Uterus (tissue), 7 donors: ENCODE data around the gene APOH.

GRCh38 chr17:64922908-64923508 lies 3.7 kb upstream of the LRRC37A3 start:
- PRO-cap, 4 experiments = no peak in any of the 4 experiments
- RAMPAGE, long total RNA, 2 experiments = no peak in any of the 2 experiments
- RRBS = no CpG with 5 or more reads among the region's 7 CpGs

DNA sequence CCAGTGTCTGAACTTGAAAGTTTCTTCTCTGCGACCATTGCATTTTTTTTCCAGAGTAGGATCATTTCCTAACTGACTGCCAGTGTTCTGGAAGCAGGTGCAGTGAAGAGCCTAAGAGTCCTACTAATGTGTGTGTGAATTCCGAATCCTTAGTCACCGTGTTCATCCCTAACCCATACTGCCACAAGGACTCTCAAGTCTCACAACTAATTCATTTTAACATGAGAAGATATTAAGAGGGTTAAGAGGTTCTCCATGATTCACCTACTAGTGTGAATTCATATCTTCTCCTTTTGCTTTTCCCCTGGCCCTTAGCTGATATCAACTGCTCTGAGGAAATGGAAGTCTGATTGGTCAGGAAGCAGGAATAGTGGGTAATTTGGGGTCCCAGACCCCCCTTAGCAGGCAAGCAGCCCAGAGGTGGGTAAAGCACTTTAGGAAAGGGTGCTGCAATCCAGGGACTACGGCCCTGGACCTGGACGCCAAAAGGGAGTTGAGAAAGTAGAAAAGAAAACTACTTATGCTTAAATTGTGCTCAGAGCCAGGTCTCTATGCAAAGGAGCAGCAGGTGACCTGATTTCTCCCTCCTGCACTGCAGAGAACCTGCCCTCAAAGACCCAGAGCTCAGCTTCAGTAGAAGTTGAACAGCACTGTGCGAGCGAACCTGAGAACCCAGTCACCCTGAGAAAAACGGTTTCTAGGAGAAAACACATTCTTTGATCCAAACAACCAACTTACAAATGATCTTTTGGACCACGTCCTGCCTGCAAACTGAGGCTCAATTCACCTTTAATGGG lies 65.3 kb upstream of the LRRC37A3 start:
- PRO-cap, 4 experiments = no peak in any of the 4 experiments
- RAMPAGE, long total RNA, 2 experiments = no peak in any of the 2 experiments
- RRBS = no CpG with 5 or more reads among the region's 9 CpGs

- PRO-cap, 4 experiments = no peak in any of the 4 experiments
- RAMPAGE, long total RNA, 2 experiments = no peak in any of the 2 experiments
- RRBS = no CpG with 5 or more reads among the region's 6 CpGs
Measured at GRCh38 chr17:65010151-65010938, 46.2 kb downstream of the GNA13 start.

GRCh38 chr17:65013363-65014155 lies 43.0 kb downstream of the GNA13 start:
- PRO-cap, 4 experiments = no peak in any of the 4 experiments
- RAMPAGE, long total RNA, 2 experiments = no peak in any of the 2 experiments
- RRBS = no CpG with 5 or more reads among the region's 7 CpGs

- PRO-cap, 4 experiments = no peak in any of the 4 experiments
- RAMPAGE, long total RNA, 2 experiments = no peak in any of the 2 experiments
- RRBS = no CpG with 5 or more reads among the region's 8 CpGs
Measured at GRCh38 chr17:65035666-65035981, 20.9 kb downstream of the GNA13 start.

DNA sequence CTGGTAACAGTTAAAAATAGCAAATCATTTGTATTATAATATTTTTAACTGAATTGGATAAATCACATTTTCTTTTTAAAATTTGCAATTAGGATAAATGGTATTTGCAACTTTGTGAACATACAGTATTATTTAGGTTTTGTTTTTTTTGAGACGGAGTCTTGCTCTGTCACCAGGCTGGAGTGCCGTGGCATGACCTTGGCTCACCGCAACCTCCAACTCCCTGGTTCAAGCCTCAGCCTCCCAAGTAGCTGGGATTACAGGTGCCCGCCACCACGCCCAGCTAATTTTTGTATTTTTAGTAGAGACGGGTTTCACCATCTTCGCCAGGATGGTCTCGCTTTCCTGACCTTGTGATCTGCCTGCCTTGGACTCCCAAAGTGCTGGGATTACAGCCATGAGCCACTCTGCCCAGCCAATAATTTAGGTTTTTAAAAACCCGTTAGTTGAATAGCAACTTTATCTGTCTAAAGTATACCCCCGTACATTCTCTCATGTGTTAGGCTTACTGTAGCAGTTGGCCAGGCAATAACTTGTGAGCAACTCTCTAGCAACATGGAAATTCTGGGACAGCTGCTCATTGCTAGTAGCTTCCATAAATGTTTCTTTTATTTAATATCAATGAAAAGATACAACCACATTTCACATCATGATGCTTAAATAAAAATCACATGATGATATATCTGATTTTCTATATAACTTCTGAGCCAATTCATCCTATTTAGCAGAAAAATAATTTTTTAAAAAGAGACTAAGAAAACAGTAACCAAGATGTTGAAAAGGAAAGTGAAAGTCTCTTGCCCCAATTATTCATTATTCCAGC lies 16.0 kb downstream of the GNA13 start:
- PRO-cap, 4 experiments = no peak in any of the 4 experiments
- RAMPAGE, long total RNA, 2 experiments = no peak in any of the 2 experiments
- RRBS = no CpG with 5 or more reads among the region's 10 CpGs

DNA sequence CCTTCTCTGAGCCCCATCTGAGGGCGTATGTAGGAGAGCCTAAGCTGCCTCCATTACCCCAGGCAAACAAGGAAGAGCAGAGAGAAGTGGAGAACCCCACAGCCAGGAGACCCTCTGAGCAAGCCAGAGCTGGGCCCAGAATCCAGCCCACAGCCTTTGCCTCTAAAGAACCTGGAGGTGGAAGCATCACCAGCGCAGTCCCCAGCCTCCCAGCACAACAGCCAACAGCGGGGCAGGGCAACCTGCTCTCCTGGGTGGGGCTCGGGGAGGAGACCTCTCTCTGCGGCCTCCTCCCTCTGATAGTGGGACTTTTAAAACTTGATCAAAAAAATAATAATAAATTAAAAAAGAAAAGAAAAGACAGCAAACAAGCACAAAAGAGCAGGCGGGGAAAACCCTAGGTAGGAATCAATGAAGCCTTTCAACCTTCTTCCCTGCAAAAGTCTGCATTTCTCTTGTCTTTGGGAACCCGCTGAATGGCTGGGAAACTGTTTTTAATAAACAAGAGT lies 45.9 kb downstream of the AXIN2 start:
- PRO-cap, 4 experiments = no peak in any of the 4 experiments
- RAMPAGE, long total RNA, 2 experiments = no peak in any of the 2 experiments
- RRBS = no CpG with 5 or more reads among the region's 7 CpGs

- PRO-cap, 4 experiments = no peak in any of the 4 experiments
- RAMPAGE, long total RNA, 2 experiments = no peak in any of the 2 experiments
- RRBS = no CpG with 5 or more reads among the region's 16 CpGs
Measured at GRCh38 chr17:65531186-65532013, 30.0 kb downstream of the AXIN2 start.

GRCh38 chr17:65557217-65557972 lies 4.1 kb downstream of the AXIN2 start:
- PRO-cap, 4 experiments = peak in 2 of 4 experiments; most common plus-strand start chr17:65557532 (in 1); most common minus-strand start chr17:65557426 (in 1)
- RAMPAGE, long total RNA, 2 experiments = no peak in any of the 2 experiments
- RRBS = 12% methylated on average over 3 of the region's 13 CpGs

DNA sequence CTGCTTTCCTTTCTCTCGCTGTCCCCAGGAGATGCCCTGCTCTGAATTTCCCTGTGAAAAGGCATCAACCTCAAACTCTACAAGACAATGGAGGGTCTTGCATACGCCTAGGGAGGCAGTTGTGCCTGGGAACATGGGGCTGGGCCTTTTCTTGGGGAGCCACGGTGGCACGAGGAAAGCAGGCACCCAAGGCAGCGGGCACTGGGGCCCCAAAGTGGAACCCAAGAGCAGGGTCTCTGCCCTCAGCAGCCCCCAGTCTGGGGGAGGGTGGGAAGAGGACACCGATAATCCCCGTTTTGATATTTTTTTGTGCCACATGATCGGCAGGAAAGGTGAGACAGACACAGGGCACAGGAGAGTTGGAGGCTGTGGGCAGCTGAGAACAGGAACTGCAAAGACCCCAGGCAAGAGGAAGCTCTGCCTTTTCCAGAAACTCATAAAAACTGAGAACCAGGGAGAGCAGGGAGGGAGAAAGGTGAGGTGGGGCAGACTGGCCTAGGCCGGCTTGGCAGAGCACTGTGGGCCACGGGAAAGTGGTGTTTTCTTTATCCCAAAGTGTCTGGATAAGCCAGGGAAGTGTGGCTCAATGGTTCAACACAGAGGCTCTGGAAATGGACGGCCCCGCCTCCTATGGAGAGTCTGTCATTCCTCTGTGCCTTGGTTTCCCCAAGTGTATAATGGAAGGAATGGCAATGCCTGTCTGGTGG lies 11.7 kb upstream of the AXIN2 start:
- PRO-cap, 4 experiments = no peak in any of the 4 experiments
- RAMPAGE, long total RNA, 2 experiments = no peak in any of the 2 experiments
- RRBS = no CpG with 5 or more reads among the region's 12 CpGs

DNA sequence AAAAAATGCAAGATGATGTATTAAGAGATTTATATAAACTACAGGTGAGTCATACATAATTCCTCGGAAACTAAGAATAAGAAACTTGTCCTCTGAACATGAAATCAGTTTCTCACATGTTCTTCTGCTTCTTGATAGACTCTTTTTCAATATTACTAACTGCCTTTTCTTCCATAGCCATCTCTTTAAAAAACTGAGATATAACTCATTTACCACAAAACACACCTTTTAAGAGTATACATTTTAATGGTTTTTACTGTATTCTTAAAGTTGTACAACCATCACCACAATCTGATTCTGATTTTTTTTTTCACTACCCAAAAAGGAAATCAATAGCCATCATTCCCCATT lies 238.5 kb upstream of the AXIN2 start:
- PRO-cap, 4 experiments = no peak in any of the 4 experiments
- RAMPAGE, long total RNA, 2 experiments = no peak in any of the 2 experiments
- RRBS = no CpG with 5 or more reads among the region's 1 CpG

DNA sequence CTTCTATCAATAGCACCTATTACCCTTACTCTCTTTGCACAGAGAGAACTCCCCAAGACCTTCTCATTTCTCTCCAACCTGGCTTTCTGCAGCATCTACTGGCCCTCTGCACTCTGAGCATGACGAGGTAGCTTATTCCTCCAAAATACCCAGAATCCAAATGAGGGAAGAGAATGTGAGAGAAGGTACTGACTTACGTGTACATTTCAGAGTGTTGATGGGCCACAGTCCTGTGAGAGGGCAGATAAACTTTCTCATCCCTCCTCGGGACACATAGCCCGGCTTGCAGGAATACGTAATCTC lies 1.4 kb downstream of the APOH start:
- PRO-cap, 4 experiments = no peak in any of the 4 experiments
- RAMPAGE, long total RNA, 2 experiments = no peak in any of the 2 experiments
- RRBS = no CpG with 5 or more reads among the region's 5 CpGs

GRCh38 chr17:66229168-66229965 lies at the start of gene APOH:
APOH (minus strand) TSS chr17:66229415.
- PRO-cap, 4 experiments = no peak in any of the 4 experiments
- RAMPAGE, long total RNA, 2 experiments = no peak in any of the 2 experiments
- RRBS = no CpG with 5 or more reads among the region's 10 CpGs

DNA sequence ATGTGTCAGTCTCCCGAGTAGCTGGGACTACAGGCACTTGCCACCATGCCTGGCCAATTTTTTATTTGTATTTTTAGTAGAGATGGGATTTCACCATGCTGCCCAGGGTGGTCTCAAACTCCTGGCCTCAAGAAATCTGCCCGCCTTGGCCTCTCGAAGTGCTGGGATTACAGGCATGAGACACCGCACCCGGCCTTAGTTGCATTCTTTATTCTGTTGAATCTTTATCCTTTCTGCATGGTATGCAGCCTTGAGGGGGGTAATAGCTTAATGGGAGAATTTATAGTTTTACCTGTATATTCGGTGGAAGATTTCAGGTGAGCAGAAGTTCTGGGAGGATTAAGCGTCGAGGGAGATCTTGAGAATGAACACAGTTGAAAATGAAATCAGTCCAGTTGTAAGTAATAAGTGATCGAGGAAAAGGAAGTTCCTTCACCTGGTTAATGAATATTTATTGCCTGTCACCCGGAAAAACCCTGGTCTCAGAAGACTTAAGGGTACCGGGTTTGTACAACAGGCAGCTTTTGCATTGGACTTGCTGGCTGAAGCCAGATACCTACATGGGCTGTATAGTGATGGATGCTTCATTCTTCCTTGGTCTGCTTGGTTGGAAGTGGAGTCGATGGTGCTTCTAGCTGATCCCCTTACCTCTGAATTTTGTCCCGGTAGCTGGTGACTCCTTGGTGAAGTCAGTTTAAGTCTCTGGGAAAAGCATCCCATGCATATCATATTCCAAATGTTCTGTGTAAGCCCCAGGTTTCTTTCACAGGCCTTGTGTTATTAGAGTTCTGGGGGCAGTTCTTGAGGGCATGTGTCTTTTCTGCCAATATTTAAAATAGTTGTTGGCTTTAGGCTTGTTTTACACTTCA lies 72.7 kb downstream of the PRKCA start:
- PRO-cap, 4 experiments = no peak in any of the 4 experiments
- RAMPAGE, long total RNA, 2 experiments = no peak in any of the 2 experiments
- RRBS = no CpG with 5 or more reads among the region's 13 CpGs

GRCh38 chr17:66509469-66510556 lies 207.4 kb downstream of the PRKCA start:
- PRO-cap, 4 experiments = no peak in any of the 4 experiments
- RAMPAGE, long total RNA, 2 experiments = no peak in any of the 2 experiments
- RRBS = no CpG with 5 or more reads among the region's 10 CpGs

GRCh38 chr17:66578806-66579326 lies 256.1 kb upstream of the CACNG5 start:
- PRO-cap, 4 experiments = no peak in any of the 4 experiments
- RAMPAGE, long total RNA, 2 experiments = no peak in any of the 2 experiments
- RRBS = no CpG with 5 or more reads among the region's 14 CpGs

- PRO-cap, 4 experiments = peak in 2 of 4 experiments; most common plus-strand start chr17:66676099 (in 1); most common minus-strand start chr17:66676105 (in 2)
- RAMPAGE, long total RNA, 2 experiments = no peak in any of the 2 experiments
- RRBS = 72% methylated on average over 7 of the region's 38 CpGs
Measured at GRCh38 chr17:66675807-66677001, 158.7 kb upstream of the CACNG5 start.

GRCh38 chr17:66775154-66775695 lies 59.7 kb upstream of the CACNG5 start:
- PRO-cap, 4 experiments = peak in 1 of 4 experiments; most common minus-strand start chr17:66775329 (in 1)
- RAMPAGE, long total RNA, 2 experiments = no peak in any of the 2 experiments
- RRBS = no CpG with 5 or more reads among the region's 8 CpGs

DNA sequence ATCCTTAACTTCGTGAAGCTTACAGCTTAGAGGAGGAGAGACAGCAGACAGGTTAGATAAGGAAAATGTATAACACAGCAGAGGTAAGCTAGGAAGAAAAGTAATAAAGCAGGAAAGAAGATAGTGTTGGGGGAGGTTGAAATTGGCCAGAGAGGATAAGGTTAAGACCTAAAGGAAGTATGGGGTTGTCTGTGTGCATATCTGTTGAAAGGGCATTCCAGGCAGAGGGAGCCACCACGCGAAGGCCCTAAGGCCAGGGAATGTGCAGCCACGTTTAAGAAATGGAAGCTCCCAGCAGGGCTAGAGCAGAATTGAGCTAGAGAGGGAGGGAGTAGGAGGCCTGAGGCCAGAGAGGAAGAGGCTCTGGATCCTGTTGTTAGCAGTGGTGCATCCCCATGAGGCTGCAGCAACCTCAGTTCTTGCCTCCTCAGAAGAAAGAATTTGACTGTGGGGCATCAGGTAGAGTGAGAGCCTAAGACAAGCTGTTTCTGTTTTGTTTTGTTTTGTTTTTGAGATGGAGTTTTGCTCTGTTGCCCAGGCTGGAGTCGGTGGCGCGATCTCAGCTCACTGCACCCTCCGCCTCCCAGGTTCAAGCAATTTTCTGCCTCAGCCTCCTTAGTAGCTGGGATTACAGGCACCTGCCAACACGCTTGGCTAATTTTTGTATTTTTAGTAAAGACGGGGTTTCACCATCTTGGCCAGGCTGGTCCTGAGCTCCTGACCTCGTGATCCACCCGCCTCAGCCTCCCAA lies 58.9 kb upstream of the CACNG5 start:
- PRO-cap, 4 experiments = no peak in any of the 4 experiments
- RAMPAGE, long total RNA, 2 experiments = no peak in any of the 2 experiments
- RRBS = no CpG with 5 or more reads among the region's 12 CpGs

GRCh38 chr17:67043287-67043800 lies 1.0 kb upstream of the CACNG1 start:
- PRO-cap, 4 experiments = no peak in any of the 4 experiments
- RAMPAGE, long total RNA, 2 experiments = no peak in any of the 2 experiments
- RRBS = no CpG with 5 or more reads among the region's 16 CpGs